ENCODE data around the gene IPO13.

GRCh38 chr1:43359413-43359693, 572 bp downstream of the CDC20 start:
- RAMPAGE, long total RNA, result no peak
- RRBS, result no CpG with 5 or more reads among the region's 6 CpGs

DNA sequence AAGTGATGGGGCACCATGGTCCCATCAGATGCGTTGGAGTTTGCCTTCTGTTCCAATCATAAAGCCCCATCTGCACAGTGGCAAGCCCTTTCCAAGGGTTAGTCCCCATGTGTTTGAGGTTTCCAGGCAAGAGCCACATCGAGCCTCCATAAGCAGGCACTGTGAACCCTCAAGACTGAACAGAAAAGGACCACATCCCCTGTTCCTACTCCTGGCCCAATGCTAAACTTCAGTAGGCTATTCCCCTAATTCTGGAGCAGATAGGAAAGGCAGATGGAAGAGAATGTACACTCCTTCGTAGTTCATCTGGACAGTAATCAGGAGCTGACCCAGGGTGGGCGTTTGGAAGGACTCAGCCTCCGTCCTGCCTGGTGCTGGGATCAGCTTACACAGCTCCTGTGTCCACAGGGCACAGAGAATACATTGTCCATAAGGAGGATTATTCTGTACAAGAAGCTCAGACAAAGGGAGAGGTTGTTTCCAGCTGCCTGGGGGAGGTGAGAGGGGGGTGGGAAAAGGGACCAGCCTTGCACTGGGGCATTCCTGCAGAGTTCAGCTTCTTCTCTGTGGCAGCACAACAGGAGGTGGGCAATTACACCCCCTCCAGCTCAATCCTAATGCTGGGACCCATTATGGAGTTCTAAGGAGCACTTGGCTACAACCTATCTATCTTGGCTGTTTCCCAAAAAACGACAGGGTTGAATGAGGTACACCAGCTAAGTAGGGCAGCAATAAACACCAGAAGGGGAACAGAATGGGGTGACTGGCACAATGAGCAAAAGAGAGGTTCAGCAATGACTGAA, 7.6 kb downstream of the MED8 start:
- RAMPAGE, long total RNA, result no peak
- RRBS, result no CpG with 5 or more reads among the region's 6 CpGs

- RAMPAGE, long total RNA, result no peak
- RRBS, result no CpG with 5 or more reads among the region's 7 CpGs
Measured at GRCh38 chr1:43460823-43461422, 7.2 kb upstream of the HYI start.

DNA sequence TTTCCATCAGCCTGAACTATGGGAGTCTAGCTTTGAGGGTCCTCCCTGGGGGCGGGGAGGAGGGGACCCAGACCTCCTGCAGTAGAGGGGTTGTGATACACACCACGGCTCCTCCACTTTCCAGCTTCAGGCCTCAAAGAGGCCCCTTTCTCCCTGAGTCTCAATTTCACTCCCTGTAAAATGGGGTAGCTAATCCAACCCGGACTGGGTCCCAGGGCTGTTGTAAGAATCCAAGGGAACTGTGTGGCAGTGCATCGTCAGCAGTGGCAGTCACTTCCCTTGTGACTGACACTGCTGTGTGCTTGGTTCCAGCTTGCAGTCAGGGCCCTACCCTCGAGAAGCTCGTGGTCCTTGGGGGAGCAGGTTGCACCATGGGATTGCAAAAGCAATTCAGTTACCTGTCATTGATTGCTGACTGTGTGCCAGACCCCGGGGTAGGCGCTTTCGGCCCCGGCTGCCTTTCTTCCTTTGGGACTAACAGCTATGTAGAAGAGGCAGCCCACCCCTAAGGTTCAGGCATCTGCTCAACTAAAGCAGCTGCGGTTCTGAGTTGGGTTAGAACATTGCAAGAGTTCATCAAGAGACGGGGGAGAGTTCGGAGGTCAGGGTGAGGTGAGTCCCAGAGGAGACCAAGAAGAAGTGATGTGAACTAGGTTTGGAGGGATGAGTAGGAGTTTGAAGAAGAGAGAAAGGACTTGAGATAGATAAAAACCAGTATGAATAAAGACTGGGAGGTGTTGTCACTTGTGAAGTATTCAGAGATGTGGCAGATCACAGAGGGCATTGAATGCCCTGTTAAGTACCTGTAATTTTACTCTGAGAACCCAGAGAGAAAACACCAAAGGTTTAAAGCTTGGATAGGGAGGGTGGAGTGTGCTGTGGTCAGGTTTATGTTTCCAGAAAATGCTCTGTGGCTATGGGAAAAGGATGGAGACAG, 3.0 kb downstream of the PTPRF start:
- RAMPAGE, long total RNA, result no peak
- RRBS, result no CpG with 5 or more reads among the region's 13 CpGs

- RAMPAGE, long total RNA, result no peak
- RRBS, result no CpG with 5 or more reads among the region's 12 CpGs
Measured at GRCh38 chr1:43541889-43542551, 11.3 kb downstream of the PTPRF start.

DNA sequence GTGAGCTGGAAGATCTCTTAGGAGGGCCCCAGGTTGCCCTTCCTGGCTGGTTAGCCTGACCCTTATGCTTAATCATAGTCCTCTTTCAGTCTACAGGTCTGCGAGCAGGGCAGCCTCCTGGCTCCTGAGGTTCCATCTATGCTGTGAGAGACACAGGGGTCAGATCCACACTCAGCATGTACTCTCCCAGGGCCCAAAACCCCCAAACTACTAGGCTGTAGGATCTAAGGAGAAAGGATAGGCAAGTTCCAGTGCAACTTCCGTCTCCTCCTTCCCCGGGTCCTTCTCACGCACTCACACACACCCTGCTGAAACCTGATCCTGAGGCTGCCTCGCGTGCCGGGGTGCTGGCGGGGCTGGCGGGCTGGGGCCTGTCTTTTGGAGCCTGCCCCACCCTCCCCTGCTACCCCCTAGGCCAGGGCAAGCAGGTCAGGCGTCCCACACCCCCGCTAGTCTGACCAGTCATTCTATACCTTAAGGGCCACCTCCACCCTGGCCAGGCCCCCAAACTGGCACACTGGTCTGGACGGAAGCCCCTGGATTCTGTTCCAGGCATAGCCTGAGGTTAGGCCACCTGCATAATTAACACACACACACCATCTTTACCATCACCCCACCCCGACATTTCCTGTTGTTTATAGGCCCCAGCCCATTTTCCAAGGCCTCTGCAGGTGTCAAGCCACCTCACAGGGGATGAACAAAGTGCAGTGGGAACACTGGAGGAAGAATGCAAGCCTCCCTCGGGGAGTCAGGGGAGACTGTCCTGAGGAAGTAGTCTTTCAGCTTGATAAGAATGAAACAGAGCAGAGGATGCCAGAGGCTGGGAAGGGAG, 48.3 kb upstream of the ARTN start:
- RAMPAGE, long total RNA, result no peak
- RRBS, result 78% methylated on average over 5 of the region's 14 CpGs

- RAMPAGE, long total RNA, result no peak
- RRBS, result 2% methylated on average over 41 of the region's 92 CpGs
Measured at GRCh38 chr1:43946196-43947390, at the start of gene IPO13. Gene IPO13, plus strand, starts transcription at chr1:43946950.

DNA sequence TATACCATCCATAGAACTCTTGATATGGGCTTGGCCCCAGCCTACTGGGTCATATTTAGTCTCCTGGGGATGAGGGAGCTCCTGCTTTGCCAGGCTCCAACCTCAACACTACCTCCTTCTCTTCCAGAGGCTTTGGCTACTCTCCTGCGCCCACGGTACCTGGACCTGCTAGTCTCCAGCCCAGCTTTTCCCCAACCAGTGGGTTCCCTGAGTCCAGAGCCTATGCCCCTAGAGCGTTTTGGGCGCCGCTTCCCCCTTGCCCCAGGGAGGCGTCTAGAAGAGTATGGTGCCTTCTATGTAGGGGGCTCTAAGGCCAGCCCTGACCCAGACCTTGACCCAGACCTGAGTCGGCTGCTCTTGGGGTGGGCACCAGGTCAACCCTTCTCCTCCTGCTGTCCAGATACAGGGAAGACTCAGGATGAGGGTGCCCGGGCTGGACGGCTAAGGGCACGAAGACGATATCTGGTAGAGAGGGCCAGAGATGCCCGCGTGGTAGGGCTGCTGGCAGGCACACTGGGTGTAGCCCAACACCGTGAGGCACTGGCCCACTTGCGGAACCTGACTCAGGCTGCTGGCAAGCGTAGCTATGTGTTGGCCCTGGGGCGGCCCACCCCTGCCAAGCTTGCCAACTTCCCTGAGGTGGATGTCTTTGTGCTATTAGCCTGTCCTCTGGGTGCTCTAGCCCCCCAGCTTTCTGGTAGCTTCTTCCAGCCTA, 1.6 kb downstream of the DPH2 start:
- RAMPAGE, long total RNA, result no peak
- RRBS, result no CpG with 5 or more reads among the region's 17 CpGs

GRCh38 chr1:43997140-43997956, 5.9 kb downstream of the CCDC24 start:
- RAMPAGE, long total RNA, result no peak
- RRBS, result 65% methylated on average over 9 of the region's 25 CpGs

DNA sequence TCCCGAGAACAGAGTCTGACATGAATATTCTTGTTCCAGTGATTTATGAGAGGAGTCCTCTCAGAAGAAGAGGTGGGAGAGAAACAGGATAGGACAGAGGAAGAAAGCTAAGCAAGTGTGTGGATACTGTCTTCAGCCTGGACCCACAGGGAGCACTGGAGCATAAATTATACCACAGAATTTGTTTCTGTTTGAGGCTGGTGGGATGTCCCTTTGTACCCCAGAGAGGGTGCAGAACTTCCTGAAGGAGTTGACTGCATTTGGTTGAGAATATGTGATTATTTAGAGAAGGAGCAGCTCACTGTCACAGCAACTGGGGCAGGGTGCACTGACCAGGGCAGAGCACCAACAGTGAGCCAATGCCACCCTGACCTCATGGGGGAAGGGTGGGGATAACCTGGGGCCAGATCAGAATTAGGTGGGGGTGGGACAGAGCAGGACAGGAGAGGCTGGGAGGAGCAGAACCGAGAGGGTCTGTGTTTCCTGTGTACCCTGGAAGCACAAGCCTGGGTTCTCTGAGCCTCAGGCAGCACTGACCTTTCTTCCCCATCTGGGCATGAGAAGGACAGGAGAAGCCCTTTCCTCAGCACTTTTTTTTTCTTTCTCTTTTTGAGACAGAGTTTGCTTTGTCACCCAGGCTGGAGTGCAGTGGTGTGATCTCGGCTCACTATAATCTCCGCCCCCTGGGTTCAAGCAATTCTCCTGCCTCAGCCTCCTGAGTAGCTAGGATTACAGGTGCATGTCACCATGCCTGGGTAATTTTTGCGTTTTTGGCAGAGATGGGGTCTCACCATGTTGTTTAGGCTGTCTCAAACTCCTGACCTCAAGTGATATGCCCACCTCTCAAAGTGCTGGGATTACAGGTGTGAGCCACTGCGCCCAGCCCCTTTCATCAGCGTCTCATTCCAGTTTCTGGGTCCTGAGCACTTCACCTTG, 36.4 kb upstream of the SLC6A9 start:
- RAMPAGE, long total RNA, result no peak
- RRBS, result no CpG with 5 or more reads among the region's 7 CpGs

GRCh38 chr1:44212722-44213131, 544 bp upstream of the DMAP1 start:
- RAMPAGE, long total RNA, result no peak
- RRBS, result no CpG with 5 or more reads among the region's 6 CpGs

DNA sequence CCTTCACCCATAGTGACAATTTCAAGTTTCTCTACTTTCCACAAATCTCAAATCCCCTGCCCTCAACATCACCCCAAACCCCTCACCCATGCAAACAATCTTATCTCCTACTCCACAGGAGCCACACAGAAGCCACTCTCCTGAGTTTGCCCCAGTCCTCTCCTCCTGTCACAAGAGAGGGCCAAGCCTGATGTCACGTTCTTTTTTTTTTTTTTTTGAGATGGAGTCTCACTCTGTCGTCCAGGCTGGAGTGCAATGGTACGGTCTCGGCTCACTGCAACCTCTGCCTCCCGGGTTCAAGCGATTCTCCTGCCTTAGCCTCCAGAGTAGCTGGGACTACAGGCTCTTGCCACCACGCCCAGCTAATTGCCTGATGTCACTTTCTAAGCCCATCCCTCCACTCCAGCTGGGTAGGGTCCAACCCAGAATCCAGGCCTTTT, 20.0 kb downstream of the DMAP1 start:
- RAMPAGE, long total RNA, result no peak
- RRBS, result no CpG with 5 or more reads among the region's 7 CpGs

- RAMPAGE, long total RNA, result no peak
- RRBS, result no CpG with 5 or more reads among the region's 8 CpGs
Measured at GRCh38 chr1:44329850-44330809, 24.9 kb downstream of the ERI3 start.

DNA sequence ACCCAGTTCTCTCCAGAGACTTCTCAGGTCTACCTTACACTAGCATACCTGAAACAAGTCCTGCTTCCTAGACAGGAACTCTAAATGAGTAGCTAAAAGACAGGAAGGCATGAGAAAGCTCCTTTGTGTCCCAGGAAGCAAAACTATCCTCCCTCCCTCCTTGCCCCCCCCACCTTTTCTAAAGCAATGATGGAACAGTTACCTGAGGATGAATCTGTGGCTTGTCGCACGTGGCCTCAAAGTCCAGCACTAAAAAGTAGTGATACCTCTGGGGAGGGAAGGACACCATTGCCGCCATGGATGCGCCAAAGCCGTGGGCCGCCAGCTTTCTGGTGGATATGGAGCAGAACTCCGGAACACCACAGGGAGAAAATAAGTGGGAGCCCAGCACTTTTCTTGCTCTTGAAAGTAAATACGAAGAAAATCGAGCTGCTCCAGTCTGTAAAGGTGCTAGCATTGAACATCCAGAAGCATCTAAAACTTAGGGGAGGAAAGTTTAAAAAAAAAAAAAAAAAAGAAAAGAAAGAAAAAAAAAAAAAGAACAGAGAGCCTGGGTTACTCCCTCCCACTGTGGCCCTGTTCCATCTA, 16.1 kb downstream of the ERI3 start:
- RAMPAGE, long total RNA, result no peak
- RRBS, result no CpG with 5 or more reads among the region's 9 CpGs

- RAMPAGE, long total RNA, result no peak
- RRBS, result no CpG with 5 or more reads among the region's 5 CpGs
Measured at GRCh38 chr1:44368567-44368982, 13.5 kb upstream of the ERI3 start.

DNA sequence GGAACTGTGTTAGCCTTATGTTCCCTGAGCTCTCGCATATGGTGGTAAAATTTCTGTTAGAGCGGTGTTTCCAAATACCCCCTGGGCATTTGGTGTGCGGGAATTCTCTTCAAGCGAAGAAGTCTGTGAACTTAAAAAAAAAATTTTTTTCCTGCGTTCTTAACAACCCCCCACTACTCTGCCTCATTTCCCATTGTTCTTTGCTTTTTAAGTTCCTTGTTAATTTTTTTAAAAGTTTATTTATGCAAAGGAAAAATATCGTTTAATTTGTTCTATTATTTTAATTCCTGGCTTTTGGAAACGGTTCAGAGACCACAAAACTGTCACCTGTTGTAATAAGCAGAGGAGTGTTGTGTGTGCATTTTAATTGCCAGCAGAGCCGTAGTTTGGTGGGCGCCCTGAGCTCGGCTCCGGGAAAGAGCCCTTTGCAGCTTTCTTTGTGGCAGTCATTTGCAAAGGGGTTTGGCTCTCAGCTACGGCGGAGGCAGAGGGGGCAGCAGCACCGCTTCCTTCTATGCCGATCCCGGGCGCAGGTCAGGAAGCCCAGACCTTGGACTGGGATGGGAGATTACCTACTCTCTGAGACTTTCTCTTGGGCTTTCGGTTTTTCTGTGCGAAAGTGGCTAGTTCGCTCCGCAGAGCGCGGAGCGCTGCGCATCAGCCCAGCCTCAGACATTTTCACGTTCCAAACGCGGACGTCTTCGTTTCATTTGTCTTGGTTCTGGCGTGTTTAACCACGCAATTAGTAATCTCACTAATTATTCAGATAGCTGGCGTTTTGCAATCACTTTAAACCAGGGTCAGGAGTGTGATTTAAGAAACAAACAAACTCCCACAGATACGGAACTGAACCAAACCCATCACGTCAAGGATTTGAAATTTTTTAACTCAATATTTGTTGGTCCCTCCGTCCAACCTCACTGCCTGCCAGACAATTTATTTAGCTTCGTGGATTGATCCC, 3.6 kb downstream of the RNF220 start:
- RAMPAGE, long total RNA, result no peak
- RRBS, result 0% methylated on average over 1 of the region's 37 CpGs

GRCh38 chr1:44423443-44424524, 18.7 kb downstream of the RNF220 start:
- RAMPAGE, long total RNA, result no peak
- RRBS, result 3% methylated on average over 5 of the region's 19 CpGs

GRCh38 chr1:44642687-44643545, 31.4 kb downstream of the TMEM53 start:
- RAMPAGE, long total RNA, result no peak
- RRBS, result no CpG with 5 or more reads among the region's 6 CpGs

DNA sequence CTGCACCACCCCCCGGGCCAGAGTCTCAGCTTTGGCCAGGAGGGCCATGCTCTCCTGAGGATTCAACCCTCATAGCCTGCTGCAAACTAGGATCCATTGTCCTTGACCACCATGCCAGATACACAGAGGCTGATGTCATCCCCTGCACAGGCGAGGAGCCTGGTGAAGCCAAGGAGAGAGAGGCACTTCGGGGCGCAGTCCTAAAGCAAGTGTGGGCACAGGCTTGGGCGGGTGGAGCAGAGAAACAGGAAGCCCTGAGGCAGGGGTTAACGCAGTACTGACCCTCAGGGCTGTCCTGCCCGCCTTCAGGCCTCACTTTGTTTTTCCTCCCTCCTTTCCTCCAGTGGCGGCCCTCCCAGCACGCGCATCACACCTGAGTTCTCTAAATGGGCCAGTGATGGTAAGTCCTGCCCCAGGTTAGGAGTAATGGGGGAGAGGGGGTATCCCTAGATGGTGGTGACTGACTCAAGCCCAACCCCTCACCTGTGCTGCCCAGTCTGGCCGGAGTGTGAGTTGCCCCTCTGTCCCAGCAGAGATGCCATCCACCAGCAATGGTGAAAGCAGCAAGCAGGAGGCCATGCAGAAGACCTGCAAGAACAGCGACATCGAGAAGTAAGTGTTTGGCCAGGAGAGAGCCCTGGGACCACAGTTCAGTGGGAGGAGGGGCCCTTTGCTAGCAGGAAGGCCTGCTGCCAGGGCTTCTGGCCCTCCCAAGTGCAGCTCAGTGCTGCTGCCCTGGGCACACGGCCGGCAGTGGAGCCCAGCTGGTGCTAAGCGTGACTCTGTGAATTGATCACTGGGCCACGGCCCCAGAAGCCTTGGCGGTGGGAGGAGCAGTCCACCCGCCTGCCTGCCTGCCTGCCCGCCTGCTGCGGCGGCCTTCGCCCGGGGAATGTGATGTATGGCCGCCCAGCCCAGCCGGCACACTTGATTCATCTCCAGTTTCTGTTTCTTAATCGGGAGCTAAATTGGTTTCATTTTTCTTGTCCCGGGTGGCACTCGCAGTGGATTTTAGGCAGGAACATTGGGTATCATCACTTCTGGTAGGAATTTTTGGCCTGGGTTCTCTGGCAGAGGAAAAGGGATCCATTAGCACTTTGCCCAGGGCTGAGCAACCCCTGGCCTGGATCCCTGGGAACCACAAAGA, 29.0 kb downstream of the TMEM53 start:
- RAMPAGE, long total RNA, result no peak
- RRBS, result 79% methylated on average over 3 of the region's 29 CpGs

DNA sequence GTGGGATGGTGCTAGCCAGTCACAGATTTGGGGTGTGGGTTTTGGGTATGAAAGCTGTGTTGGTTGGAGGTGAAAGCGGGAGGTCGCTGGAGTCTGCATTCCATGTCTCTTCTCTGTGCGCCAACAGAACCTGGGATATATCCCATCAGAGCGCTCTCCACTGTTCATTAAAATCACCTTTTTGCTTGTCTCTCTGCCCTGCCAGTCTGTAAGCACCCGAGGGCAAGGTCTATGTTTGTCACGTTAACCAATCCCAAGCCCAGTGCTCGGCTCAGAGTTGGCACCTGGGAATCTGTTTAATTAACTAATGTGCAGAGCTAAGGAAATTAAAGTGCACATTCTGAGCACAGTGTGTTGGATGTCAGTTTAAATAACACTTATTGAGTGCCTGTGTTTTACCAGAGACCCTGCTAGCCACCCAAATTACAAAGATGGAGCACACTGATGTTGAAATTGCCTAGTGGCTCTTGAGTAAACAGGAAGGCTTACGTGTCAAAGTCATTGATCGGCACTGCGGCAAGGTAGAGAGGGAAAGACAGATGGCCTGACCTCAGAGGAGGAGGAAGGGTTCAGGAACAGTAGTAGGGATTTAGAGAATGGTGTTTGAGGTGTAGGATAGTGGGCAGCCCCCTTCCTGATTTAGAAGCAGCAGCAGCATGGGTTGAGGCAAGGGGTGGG, 7.4 kb downstream of the ARMH1 start:
- RAMPAGE, long total RNA, result no peak
- RRBS, result no CpG with 5 or more reads among the region's 10 CpGs

Measured in epithelial cell of proximal tubule (primary cell).